GM12891 (cell line): ENCODE results near the gene RNGTT.

DNA sequence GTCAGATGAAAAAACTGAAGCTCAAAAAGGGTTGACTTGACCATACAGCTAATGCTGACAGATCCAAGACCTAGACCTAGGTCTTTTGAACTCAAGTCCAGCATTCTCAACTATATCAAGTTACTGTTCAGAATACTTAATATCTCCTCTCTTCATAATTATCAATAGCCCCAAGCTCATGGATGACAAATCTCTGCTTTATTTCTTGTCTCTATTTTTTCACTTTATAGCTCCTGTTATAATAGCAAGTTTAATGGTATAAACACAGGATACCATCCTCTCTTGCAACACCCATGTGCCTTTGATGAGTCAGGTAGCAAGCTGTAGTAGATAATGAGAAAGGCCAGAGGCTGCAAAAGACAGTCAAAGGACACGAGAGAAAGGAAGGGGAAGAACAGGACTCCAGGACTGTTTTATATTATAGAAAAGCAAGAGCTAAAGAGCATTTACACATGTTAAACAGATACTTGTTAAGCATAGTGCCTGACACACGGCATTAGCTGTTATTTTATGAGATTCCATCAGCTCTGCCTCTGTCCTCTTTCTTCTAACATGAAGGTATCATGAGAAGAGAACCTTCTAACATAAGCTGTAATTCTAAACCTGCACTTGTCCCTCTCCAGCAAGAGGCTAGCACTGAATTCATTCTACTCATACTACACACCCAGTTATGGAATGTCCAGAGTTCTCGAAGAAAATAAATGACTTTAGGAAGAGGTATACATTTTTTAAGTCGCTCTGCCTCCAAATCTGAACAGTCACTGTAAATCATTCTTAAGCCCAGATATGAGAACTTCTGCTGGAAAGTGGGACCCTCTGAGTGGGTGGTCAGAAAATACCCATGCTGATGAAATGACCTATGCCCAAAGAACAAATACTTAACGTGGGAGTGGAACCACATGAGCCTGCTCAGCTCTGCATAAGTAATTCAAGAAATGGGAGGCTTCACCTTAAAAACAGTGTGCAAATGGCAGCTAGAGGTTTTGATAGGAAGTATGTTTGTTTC lies 44.9 kb downstream of the NT5E start:
- RRBS = no CpG with 5 or more reads among the region's 5 CpGs

GRCh38 chr6:85622169-85622907 lies 20.3 kb downstream of the SYNCRIP start:
- RRBS = no CpG with 5 or more reads among the region's 8 CpGs

- RRBS = no CpG with 5 or more reads among the region's 3 CpGs
These were observed 1.7 kb downstream of the SYNCRIP start for GRCh38 chr6:85640857-85641529.

GRCh38 chr6:85676294-85676872 lies 33.7 kb upstream of the SYNCRIP start:
- RRBS = no CpG with 5 or more reads among the region's 3 CpGs

GRCh38 chr6:86026877-86027260 lies 384.2 kb upstream of the SYNCRIP start:
- RRBS = no CpG with 5 or more reads among the region's 9 CpGs

GRCh38 chr6:87212988-87213889 lies 57.9 kb downstream of the ZNF292 start:
- RRBS = 96% methylated on average over 1 of the region's 8 CpGs

GRCh38 chr6:87264383-87264956 lies 57.9 kb upstream of the SMIM8 start:
- RRBS = no CpG with 5 or more reads among the region's 3 CpGs

GRCh38 chr6:87386631-87386830 lies 21.2 kb upstream of the CFAP206 start:
- RRBS = no CpG with 5 or more reads among the region's 1 CpG

DNA sequence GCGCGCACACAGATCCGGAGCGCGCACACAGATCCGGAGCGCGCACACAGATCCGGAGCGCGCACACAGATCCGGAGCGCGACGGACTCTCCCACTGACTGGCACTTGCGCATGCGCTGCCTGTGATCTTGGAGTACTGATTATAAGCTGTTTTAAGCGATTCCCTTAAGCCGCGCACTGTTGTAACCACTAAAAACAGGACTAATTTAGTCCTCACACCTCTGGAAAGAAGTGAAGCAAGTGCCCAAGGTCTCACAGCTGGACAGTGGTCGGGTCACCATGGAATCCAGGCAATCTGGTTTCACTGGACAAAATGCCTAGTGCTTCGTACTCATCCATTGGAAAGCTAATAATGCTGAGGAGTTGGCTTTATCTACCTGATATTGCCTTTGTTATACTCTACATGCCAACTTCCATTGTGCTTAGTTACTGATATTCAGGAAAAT lies 781 bp downstream of the CFAP206 start:
- RRBS = no CpG with 5 or more reads among the region's 22 CpGs

DNA sequence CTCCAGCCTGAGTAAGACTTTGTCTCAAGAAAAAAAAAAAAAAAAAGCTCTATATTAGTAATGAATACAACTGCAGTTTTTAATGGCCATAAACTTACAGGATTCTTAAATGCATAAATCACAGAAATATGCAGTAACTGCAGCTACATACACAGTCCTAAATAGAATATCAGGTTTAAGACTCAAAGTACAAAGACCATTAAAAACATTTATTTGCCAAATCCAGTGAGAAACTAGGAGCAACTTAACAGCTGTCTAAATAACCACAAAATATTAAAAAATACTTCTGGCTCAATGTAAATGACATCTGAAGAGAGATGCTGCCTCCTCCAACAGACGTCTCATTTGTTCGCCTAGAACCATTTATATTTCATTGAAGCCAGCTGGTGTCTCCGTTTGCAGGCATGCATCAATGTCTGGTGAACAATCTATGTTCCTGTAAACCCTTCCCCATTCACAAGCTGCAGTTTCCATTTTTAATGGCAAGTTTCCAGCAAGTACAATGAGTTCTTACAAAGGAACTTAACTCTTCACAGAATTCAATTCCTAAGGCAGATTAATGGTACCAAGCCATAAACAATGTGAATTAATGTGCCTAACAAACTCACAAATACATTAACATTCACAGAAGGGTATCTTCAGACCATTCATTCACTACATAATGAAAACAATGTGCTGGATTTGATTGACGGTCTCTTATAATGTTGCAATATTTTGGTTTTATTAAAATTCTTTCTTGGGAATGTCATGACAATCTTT lies 4.6 kb downstream of the AKIRIN2 start:
- RRBS = no CpG with 5 or more reads among the region's 4 CpGs

DNA sequence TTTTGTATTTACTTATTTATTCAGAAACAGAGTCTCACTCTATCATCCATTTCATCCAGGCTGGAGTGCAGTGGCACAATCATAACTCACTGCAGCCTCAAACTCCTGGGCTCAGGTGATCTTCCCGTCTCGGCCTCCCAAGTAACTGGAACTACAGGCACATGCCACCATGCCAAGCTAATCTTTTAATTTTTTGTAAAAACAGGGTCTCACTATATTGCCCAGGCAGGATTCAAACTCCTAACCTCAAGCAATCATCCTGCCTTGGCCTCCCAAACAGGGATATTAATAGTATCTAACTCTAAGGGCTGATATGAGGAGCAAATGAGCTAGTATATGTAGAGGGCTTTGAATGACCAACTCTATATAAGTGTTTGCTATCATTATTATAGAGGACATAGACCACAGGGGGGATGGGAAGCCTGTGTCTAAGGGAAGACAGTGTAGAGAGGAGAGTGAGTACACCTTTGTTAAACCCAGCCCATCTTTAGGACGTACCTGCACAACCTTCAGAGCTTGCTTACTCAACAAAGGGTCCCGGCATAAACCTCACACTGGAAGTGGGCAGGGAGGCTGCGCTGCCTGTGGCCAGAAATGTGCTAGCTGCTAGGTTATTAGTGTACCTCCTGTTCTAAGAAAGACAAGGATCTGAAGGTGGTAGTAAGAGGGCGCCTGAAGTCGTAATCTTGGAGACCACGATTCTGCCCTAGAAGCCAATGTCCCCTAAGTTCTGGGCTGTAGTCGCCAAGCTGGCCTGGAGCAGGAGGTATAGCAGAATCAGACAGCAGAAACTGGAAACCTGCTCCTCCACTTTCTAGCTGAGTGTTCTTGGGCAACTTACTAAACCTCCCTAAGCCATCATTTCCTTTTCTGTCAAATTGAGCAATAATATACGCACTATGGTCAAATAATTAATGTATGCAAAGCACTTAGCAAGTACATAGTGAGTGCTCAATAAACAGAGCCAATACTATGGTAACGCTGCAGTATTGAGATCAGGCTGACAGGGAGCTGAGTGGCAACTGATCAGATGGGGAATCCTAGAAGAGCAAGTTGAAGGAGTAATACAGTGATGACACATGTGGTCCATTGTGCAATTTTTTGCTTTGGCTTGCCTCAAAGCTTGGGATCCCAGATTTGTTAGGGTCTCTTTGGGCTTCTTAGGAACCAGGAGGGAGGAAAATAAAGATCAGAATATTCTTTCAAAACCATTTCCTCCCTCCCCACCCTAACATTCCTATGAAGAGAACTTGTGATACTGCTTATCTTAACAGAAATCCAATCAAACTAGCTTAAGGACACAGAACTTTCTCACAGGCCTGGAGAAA lies 16.7 kb upstream of the AKIRIN2 start:
- RRBS = no CpG with 5 or more reads among the region's 11 CpGs

GRCh38 chr6:88120376-88120792 lies 45.8 kb downstream of the CNR1 start:
- RRBS = no CpG with 5 or more reads among the region's 4 CpGs

DNA sequence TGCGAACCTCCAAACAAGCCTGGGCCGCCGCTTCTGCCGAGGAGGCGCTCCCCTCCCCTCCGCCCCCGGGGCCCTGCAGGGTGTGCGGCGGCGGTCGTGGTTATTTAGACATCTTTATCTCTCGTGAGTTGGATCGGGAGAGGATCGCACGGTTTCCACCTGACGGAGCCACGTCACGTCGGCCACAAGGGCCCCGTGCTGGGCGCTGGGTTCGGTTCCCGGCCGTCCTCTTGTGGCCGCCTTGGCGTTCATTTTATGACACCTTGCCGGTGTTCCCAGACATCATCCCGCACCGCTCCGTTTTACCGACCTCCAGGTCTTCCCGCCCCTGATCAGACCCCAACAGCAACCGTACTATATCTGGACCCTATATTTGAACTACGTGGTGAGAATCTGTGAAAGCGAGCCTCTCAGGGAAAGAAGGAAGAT lies 1.3 kb upstream of the CNR1 start:
- RRBS = no CpG with 5 or more reads among the region's 35 CpGs

DNA sequence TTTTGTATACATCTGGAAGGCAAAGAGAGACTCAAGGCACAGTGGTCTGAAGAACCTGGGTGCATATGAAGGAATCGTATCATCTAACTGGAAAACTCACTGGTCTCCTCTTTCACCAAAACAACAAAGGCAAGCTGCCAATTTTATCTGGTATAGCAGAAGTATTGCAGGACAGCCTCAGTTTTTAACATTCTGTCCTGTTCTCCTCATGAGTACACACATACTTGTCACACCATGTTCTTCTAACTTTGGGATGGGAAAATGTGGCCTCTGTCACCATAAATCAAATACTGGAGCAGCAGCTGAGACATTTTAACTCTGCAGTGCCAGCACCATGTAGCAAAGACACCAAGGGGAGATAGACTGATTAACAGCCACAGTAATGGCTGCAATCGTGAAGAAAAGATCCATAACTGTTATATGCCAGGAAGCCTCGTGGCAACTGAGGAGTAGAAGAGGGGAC lies 199.1 kb upstream of the CNR1 start:
- RRBS = no CpG with 5 or more reads among the region's 3 CpGs

GRCh38 chr6:88962897-88964093 lies at the start of gene RNGTT:
Gene RNGTT, minus strand, starts transcription at chr6:88963618.
- RRBS = 1% methylated on average over 7 of the region's 80 CpGs

DNA sequence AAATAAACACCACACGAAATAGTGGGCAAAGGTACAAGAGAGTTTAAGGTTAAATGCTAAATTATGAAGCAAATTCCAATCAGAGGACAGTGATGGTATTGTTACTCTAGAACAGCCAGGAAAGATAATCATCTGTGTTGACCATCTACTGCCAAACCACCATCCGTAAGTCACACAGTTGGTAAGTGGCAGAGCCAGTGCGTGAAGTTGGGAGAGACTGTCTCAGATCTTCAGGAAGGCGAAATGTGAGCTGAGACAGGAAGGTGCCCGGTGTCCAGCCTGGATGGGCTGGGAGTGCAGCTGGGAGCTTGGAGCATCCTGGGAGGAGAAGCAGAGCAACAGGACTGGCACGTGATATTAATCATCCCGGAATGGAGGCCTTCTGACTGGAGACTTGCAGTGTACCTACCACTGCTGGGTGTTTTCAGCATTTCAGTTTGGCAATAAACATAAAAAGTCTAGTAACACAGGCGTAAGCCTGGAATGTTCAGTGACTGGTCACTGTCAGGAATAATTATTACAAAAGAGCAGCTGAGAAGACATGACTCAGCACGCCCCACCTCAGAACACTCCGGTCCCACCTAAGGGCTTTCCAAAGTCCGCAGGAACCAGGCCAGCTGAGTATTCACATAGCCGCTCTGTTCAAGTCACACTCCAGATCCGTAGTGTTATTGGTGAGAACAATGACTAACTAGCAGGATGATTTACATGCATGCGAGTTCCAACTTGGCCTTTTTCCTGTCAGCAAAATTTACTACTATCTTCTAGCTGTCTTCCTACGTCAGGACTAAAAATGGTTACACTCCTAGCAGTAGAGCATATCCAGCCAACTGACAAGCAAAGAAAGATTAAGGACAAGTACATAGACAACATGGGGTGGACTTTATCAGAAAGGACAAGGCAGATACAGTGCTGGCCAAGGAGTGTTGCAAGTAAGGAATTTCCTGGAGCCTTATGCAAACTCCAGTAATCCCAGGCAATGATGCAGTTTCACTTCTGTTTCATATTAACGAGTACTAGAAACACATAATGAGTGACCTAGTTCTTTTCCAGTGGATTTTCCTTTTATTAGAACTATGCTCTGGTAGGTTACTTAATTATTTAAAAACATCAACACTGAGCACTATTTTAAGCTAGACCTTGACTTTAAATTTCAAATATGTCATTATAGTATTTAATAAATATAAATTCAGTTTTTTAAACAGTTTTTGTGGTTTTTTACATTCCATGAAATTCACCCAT lies 45.0 kb upstream of the PNRC1 start:
- RRBS = 86% methylated on average over 3 of the region's 16 CpGs

DNA sequence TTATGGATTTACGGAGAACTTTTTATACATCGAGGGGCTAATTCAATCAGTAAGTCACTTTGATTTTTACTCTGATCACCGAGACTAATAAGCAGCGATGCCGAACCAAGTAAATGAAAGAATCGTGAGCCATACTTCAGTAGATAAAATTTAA lies 647 bp upstream of the PNRC1 start:
- RRBS = no CpG with 5 or more reads among the region's 6 CpGs

- RRBS = no CpG with 5 or more reads among the region's 10 CpGs
These were observed 698 bp downstream of the LYRM2 start for GRCh38 chr6:89637801-89638297.